A375 (cell line): Measurements from ENCODE around the gene N4BP2.

DNA sequence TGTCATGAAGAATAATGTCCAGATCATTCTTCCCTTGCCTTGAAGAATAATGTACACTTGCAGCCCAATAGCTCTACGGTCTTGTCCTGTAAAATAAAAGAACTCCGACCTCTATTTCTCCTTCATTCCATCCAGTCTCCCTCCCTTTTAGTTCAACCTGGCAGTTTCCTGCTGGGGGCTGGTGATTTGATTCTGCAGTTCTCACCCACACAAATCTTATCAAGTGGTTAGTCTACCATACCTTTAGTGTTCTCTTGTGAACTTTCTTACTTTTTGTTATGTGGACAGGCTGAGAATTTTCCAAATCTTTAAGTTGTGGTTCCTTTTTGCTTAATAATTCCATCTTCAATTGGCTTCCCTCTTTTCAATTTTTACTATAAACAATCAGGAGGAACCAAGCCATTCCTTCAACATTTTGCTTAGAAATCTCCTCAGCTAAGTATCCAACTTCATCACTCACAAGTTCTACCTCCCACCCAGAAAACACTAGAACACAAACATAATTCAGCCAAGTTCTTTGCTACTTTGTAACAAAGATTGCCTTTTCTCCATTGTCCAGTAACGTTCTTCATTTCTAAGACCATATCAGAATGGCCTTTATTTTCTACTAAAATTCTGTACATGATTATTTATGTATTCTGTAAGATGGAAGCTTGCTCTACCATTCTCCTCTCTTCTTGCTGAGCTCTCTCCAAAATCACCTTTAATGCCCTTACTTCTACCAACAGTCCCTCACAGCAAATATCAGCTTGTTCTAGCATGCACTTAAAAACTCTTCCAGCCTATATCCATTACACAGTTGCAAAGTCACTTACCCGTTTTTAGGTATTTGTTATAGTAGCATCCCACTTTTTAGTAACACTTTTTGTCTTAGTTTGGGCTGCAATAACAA lies 52.5 kb downstream of the SMIM14 start:
- RAMPAGE, long total RNA, result no peak

DNA sequence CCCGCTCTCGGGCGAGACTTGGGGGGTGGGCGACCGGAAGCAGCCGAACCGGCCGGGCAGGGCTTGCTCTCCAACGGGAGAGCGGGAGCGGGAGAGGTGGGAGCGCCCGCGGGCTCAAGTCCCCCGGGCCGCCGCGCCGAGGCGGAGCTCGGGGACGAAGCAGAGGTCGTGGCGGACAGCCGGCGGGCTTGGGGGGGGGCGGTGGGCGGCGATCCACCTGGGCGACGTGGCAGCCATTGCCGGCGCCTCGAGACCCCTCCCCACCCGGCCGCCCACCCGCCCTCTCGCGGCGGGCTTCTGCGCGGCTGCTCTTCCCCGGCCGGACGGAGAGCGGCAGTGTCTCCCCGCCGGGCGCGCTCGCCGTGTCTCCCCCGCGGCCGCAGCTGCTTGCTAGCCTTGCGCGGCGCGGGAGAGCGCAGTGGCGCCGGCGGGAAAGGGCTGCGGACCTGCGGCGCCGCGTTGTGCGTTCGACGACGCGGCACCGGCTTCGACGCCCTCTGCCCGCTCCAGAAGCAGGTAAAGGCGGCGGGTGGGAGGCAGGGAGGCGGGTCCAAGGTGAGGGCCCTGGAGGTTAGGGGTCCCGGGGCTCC lies at the start of gene N4BP2:
N4BP2 (plus strand) TSS at position 336 of the 590 bp plus-strand sequence.
- RAMPAGE, long total RNA, result no peak

GRCh38 chr4:40058696-40059199 lies 2.1 kb downstream of the N4BP2 start:
- RAMPAGE, long total RNA, result no peak

GRCh38 chr4:40191441-40192005 lies 5.3 kb upstream of the RHOH start:
- RAMPAGE, long total RNA, result no peak

- RAMPAGE, long total RNA, result no peak
These were observed 4.6 kb downstream of the RHOH start for GRCh38 chr4:40201240-40202023.

- RAMPAGE, long total RNA, result no peak
These were observed 45.2 kb downstream of the RHOH start for GRCh38 chr4:40241994-40242534.

DNA sequence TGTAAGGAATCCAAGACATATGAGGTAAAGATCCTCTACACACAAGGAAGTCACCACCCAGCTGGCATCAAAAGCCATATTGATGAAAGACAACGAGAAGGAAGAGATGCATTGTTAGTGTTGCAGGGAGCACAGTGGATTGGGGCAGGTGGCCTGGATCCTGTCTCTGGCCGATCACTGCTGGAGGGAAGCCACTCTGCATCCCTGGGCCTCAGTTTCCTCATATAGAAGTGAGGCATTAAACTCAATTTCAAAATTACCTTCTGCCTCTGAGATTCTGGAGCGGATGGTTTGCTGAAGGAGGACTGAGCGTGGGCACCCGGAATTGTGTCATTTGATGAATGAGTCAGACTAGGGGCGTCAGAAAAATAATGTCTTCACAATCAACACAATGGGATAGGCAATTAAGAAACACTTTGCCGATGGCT lies 1.4 kb upstream of the CHRNA9 start:
- RAMPAGE, long total RNA, result no peak

DNA sequence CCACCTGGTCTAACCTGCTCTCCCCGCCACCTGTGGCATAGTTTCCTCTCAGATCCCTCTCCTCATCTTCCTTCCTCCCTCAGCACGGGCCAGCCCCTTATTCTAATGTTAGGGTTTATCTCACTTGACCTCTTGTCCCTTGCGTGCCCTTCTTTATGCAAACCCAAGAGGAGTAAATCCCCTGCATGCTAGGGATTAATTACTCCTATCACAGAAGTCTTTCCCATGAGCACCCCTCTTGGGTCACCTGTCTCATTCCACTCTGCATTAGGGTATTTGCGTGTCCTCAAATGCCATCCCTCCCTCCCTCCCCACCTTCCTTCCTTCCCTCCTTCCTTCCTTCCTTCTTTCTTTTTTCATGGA lies 112.9 kb downstream of the RBM47 start:
- RAMPAGE, long total RNA, result no peak

- RAMPAGE, long total RNA, result no peak
These were observed 55.7 kb downstream of the RBM47 start for GRCh38 chr4:40573924-40574351.

DNA sequence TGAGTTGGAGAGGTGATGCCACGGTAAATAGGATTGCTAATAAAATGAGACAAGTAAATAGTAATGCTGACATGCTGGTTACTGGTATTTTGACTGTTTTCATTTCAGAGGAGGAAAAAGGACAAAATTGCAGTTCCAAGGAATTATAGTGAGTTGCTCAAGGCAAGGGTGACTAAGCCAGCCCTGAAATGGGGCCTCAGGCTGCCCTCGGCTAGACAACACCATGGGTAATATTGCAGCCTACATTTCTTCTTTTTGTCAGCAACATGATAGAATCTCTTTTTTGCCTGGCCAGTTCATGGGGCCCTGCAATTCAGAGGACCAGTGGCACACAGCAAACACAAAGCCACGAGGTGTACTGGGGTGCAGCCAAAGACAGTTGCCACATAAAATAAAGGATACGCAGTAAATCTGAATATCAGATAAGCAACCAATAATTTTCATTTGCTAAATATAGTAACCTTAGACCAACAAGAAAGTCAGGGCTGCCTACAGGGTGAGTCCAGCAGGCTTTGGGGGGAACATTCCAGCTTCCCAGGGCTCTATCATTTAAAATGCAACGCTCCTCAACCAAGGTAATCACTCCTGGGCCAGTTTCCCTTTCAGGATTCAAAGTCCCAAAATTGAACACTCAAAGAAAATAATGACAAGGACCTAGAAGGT lies 41.8 kb downstream of the RBM47 start:
- RAMPAGE, long total RNA, result no peak

DNA sequence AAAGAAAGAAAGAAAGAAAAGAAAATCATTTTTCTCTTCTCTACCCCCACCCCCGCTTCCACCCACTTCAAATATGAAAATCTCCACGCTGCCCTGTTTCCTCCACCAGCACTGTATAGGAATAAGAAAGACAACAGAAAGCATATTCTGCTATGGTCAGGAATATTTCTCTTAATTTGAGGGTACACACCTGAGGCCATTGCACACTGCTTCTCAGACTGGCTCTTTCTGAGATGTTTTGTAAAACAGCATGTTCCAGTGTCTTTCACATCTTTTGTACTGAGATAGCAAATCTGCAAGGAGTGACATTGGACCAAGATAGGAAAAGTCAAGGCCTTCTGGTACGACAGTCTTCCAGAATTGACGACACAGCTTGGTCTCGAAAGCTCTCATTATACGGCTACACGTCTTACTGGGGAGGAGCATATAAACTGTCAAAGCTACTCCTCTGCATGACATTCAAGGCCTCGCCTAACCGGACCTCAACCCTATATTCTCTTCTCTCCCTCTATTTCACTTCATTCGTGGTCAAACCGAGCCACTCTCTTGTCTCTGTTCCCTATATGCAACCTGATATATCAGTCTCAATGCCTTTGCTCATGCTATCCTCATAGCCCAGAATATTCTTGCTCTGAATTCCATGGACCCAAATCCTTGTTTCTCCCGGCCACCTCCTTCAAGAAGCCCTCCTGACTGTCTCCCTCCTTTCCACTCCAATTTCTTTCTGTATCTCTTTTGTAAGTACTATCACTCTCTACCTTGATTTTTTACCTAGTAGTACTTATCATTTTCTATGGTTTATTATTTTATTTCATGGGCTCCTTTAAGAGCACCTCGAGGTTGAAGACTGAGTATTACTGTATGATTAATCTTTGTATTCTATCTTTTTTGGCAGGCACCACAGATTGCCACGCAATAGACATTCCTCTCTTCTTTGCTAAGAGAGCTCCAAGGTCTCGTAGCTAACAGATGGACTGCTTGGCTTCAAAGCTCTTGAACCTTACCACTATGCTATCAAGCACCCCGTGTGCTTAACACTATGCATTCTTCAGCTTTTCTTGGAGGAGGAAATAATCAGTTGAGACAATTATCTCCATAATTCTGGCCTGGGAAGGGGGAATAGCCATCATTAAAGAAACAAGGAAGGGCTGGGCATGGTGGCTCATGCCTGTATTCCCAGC lies 35.2 kb downstream of the RBM47 start:
- RAMPAGE, long total RNA, result no peak

GRCh38 chr4:40621472-40622163 lies 8.0 kb downstream of the RBM47 start:
- RAMPAGE, long total RNA, result no peak

- RAMPAGE, long total RNA, result no peak
These were observed 796 bp downstream of the RBM47 start for GRCh38 chr4:40628910-40629226.

- RAMPAGE, long total RNA, result no peak
These were observed 59.8 kb downstream of the NSUN7 start for GRCh38 chr4:40809616-40809982.

- RAMPAGE, long total RNA, result no peak
These were observed 90.5 kb downstream of the NSUN7 start for GRCh38 chr4:40840190-40840788.

DNA sequence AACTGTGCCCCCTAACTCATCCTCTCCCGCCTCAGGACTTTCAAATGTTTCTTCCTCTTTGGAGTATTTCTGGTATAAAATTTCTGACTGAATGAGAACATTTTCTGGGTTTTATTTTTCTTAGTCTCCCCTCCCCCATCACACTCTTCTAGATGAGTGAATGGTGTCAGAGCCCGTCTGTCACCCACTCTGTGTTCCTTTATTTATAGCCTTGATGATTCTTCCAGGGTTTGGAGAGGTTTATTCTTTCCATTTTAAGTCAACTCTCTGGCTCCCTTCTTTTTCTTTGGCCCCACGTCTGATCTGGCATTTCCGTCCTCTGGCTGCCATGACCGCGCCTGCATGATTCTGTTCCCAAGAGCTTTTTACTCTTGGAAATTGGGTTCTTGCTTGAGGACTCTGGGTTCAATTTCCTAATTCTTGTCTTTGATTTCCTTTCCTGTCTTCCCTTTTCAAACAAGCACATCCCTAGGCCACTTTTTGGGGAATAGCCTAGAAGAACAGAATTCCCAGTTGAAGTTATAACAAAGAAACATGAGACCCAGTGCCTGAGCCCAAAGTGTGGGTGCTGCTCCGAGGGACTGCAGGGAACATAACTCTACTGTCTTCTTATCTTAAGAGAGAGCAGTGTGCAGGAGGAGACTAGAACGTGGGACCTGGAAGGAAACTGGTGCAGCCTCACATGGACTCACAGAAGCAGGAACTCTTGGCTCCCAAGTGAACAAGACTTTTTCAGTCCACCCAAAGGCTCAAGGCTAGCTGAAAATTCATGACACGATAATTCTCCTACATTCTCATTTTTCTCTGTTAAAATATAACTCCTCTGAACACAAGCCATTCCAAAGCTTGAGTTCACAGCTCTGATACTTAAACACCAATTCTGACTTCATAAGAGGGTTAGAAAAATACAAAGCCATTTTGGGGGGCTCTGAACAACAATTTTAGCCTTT lies 129.1 kb downstream of the NSUN7 start:
- RAMPAGE, long total RNA, result no peak

GRCh38 chr4:41132200-41132801 lies 82.0 kb downstream of the APBB2 start:
- RAMPAGE, long total RNA, result no peak

- RAMPAGE, long total RNA, result no peak
These were observed 1.1 kb downstream of the APBB2 start for GRCh38 chr4:41213124-41213778.

DNA sequence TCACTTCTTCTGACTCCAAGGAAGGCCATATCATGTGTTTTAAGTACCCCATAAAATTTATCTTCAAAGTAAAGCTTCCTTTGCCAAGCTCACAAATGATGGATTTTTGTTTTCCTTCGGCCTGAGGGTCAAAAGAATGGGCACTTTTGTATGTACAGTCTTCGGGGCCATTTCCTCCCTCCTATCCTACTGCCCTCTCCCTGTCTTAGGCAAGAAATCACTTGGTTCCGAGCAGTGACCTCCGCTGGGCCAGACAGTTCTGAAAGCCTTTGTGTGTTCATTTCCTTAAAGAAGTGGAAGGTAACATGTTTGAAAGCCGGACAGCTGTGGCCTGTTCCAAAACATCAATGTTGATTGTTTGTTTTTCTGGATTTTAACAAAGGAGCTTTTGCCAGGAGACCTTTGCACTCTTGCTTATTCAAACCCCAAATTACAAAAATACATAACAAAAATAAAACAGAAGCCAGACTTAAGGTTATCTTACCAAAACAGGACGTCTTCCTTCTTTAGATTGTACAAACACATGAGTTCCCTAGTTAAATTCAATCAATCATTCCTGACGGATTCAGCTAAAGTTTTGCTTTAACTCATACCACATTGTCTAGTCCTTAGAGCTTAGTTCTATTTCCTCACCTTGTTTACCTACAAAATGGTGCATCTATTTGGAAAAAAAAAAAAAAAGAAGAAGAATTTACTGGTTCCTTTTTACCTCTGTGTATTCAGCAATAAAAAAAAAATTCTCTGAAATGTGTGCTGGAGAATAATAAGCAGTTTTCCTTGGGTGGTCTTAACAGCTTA lies 110.5 kb upstream of the LIMCH1 start:
- RAMPAGE, long total RNA, result no peak

DNA sequence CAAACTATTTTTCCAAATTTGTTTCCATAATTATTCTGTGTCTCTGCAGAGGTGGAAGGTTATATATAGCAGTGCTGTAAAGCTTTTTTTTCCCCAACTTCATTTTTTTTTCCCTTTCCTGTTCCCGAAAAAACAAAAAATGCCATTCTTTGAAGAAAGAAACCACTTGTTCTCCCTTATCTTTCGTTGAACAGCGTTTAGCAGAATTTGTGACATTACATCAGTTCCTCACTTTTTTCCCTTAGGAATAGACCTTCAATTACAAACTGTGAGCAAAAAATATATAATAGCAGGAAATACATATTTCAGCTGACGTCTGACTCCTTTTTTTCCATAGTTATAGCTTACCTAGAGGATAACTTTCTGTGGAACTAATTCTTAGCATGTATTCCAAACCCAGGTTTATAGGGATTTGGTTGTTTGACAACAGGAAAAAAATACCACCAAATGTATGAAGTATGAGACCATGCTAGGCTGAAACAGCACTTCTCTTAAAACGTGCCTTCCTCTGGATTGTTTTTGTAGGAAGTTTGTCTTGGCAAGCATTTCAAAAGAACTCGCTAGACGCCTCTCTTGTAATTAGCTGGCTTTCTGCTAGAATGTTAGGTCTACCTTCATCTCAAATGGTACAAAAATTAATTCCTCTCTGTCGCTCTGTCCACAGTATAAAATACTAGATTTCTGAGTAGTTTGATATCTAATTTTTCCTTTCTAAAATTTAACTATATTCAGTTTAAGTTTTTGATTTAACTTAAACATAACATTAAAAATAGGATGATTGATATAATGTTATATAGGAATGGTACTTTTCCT lies 2.0 kb upstream of the LIMCH1 start:
- RAMPAGE, long total RNA, result no peak